ENCODE measurements around the gene PYGB.

- RRBS, 2 experiments: no CpG with 5 or more reads among the region's 3 CpGs
Observed at GRCh38 chr20:24034538-24035136, 46.1 kb upstream of the GGTLC1 start.

DNA sequence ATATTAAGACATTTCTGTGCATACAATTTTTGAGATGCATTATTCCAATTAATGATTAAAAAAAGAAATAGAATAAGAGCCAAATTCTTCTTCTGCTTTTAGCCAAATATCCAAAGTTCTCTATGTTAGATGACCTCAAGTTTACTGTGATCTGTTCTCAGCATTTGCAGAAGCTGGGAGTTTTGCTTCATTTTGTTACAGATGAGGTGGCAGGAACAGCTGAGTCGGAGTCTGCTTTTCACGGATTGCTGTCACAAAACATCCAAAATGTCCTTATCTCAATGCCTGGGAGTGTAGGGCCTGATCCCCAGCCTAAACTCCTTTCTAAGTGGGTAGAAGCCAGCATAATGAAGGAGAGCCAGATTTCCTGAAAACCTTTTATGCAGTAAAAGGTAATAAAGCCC lies 114.8 kb upstream of the GGTLC1 start:
- RRBS, 2 experiments: no CpG with 5 or more reads among the region's 2 CpGs

DNA sequence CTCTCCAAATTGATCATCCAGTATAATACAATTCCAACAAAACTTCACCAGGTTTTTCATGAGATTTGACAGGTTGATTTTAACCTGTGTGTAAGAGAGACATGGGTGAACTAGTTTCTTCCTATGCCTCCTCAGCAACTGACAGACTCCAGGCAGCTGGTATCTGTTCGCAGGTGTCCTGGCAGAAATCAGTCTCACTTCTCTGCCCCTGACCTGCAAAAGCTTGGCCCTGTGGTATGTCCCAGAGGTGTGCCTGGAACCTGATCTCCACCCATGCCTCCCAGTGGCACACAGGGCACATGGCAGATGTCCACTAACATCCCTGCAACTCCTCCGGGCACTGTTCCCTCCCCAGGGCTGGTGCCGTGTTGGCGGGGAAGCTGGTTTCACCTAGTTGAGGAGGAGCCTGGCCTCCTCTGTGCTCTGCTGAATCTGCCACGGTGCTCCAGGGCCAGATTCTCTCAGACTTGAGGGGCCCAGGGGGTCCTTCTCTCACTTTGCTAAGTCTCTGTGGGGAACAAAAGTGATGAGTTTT lies 123.3 kb upstream of the GGTLC1 start:
- RRBS, 2 experiments: no CpG with 5 or more reads among the region's 5 CpGs

DNA sequence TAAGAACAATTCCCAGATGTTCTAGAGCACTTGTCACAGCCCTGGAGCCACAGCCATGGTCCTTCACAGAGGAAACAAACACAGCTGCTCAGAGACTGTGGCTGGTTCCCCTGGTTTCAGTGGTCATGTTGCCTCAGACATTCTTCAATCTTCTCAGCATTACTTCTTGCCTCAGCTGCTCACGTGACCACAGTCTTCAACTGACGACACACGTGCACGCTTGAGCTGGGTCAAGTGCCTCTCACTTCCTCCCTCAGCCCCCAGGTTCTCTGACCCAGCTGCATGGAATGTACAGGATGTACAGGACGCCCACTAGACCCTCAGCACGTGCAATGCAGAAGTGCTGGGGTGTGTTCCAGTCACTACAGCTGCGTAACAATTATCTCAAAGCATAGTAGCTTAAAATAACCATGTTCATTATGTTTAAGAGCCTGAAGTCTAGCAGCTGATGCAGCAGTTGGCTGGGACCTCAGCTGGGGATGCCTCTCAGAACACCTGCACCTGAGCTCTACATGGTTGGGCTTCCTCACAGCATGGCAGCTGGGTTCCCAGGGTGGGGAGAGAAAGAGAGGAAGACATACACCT lies 159.9 kb upstream of the GGTLC1 start:
- RRBS, 2 experiments: no CpG with 5 or more reads among the region's 7 CpGs

GRCh38 chr20:24464971-24465552 lies 4.4 kb upstream of the SYNDIG1 start:
- RRBS, 2 experiments: no CpG with 5 or more reads among the region's 3 CpGs

- RRBS, 2 experiments: no CpG with 5 or more reads among the region's 5 CpGs
Observed at GRCh38 chr20:24465604-24466250, 3.7 kb upstream of the SYNDIG1 start.

GRCh38 chr20:24469987-24470526 lies 628 bp downstream of the SYNDIG1 start:
- RRBS, 2 experiments: under 1 to 4% methylated on average over 3 of the region's 37 CpGs

DNA sequence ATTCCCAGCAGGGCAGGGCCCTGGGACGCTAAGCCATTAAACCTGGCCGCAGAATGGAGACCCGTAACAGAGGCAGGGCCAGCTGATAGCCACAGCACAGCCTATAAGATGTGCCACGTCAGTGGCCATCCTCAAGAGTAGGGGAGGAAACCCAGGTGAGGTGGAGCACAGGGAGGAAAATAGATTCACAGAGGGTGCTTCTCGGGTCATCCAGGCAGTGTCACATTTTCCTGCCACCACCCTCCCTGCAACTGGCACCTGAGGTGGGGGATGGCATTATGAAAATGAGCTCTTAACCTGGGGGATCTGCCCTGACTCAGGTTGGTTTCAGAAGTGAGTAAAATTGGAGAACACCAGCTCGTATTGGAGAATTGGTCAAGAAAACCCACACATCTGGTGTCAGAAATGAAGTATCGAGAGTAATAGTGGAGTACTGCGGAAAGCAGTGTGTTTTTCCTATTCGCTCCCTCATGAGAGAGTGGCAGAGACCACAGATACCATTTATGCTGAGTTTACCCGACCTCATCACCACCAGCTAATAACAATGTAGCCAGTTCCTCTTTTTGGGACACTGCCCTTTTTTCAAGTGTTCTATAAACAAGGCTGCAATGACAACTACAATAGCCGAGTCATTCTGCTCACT lies 106.3 kb upstream of the CST7 start:
- RRBS, 2 experiments: no CpG with 5 or more reads among the region's 11 CpGs

DNA sequence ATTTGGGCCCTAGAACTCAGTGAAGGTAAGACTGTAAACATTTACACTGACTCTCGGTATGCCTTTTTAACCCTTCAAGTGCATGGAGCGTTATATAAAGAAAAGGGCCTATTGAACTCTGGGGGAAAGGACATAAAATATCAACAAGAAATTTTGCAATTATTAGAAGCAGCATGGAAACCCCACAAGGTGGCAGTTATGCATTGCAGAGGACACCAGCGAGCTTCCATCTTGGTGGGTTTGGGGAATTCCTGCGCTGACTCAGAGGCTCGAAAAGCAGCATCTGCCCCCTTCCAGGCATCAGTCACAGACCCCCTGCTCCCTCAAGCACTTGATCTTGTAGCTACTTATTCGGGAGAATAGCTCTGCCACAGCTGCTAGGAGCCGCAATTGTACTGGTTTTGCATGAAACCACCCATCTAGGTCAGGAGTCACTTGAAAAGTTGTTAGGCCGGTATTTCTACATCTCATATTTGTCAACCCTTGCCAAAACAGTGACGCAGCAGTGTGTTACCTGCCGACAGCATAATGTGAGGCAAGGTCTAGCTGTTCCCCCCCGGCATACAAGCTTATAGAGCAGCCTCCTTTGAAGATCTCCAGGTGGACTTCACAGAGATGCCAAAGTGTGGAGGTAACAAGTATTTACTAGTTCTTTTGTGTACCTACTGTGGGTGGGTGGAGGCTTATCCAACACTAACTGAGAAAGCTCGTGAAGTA lies 18.8 kb upstream of the CST7 start:
- RRBS, 2 experiments: 88% methylated on average over 1 of the region's 12 CpGs; no CpG with 5 or more reads in 1 of the 2 experiments

GRCh38 chr20:25013317-25013692 lies 20.8 kb upstream of the APMAP start:
- RRBS, 2 experiments: 93 to 96% methylated on average over 5 of the region's 14 CpGs

DNA sequence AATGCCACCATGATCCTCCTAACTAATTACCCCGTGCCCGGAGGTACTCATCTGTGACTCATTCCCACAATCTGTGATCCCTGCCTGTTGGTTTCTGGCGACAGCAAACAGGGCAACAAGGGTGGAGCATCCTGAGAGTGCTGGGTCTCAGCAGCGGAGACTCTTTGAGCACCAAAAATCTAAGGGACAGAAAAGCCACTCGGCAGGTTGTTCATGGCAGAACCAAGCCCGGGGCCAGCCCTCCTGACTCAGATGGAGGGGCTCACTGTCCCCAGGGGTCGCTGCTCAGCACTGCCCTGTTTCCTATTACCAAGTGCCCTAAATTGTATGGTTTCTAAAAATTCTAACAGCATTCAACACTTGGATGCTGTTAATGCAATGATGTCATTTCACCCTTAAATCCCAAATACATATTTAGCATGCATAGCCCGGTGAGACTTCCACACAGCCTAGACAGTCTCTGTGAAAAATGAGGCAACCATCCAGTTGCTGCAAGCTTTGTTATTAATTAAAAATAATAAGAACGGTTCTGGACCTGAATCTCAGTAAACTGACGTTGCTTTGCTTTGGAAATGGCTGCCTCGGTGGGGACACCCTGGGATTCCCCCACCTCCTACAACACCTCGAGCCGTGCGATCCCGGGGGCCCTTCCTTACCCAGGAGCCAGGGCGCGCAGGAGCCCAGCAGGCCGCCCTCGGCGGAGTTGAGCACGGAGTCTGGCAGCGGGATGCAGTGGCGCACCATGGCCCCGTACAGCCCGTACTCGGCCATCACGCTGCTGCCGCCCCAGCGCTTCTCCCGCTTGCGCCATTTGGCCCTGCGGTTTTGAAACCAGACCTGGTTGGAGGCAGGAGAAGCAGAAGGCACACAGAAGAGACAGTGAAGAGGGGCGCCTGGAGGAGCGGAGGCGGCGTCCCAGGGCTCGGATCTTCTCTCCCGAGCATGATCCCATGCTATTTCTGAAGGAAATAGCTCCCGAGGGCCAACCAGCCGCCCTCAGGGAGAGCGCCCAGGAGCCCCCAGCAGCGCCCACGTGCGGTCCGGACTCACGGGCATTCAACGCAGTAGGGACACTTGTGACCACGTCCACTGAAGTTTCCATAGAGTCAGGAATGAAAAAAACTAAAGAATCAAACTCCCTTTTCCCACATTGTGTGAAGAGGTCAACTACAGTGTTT lies 4.5 kb downstream of the VSX1 start:
- RRBS, 2 experiments: no CpG with 5 or more reads among the region's 48 CpGs

DNA sequence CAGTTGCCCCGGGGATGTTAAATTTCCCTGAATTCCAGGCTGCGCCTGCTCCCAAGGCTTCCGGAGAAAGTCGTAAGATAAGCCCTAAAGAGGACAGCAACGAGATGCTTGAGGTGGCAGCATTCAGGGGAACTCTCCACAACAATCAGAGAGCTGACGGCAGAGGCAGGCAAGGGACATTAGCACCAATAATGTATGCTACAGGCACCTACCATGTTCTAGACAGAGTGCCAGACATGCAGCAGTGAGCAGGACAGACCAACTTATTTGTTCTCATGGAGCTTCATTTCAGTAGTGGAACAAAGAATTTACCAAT lies 3.5 kb upstream of the ENTPD6 start:
- RRBS, 2 experiments: 91 to 100% methylated on average over 1 to 2 of the region's 6 CpGs

GRCh38 chr20:25246298-25246877 lies 1.5 kb upstream of the PYGB start:
- RRBS, 2 experiments: no CpG with 5 or more reads among the region's 8 CpGs

DNA sequence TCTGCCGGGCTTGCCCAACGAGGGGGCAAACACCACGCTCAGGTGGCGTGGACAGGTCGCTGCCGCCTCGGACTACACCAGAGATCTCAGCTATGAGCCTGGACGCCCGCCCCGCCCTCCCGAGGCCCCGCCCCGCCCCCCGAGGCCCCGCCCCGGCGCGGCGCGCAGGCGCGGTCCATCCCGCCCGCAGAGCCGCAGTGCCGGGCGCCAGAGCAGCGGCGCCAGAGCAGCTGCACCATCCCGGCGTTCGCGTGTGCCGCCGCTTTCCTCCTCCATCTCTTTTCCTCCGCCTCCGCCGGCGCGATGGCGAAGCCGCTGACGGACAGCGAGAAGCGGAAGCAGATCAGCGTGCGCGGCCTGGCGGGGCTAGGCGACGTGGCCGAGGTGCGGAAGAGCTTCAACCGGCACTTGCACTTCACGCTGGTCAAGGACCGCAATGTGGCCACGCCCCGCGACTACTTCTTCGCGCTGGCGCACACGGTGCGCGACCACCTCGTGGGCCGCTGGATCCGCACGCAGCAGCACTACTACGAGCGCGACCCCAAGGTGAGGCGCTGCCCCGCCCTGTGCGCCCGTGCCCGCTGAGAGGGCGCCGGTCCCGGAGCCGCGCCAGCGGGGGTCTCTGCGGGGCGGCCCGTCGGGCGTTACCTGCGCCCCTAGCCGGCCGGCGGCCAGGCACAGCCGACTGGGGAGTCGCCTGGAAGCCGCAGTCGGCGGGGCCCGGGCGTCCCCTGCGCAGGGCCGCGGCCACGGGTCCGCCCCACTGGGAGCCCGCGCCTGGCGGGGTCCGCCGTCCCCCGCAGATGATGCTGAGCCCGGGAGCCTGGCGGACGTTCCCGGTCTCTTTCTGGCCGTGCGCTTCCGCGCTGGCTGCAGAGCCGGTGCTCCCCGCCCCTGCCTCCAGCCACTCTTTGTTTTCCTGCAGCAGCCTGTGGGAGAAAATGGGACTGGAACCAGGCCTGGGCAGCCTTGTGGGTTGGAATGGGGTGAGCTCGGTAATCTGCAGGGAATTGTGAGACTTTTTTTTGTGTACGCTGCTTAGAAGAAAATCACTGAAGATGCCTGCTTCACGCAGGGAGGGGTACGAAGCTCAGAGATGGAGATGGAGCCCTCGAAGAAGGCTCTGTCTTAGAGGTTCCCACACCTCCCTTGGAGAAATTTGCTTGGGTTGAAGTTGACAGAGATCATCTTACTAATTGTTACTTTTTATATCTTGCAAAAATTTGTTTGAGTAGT lies at the start of gene PYGB:
TSS of gene PYGB (plus strand) at position 210 of the 1,236 bp plus-strand sequence.
- RRBS, 2 experiments: under 1% methylated on average over 63 to 68 of the region's 125 CpGs

DNA sequence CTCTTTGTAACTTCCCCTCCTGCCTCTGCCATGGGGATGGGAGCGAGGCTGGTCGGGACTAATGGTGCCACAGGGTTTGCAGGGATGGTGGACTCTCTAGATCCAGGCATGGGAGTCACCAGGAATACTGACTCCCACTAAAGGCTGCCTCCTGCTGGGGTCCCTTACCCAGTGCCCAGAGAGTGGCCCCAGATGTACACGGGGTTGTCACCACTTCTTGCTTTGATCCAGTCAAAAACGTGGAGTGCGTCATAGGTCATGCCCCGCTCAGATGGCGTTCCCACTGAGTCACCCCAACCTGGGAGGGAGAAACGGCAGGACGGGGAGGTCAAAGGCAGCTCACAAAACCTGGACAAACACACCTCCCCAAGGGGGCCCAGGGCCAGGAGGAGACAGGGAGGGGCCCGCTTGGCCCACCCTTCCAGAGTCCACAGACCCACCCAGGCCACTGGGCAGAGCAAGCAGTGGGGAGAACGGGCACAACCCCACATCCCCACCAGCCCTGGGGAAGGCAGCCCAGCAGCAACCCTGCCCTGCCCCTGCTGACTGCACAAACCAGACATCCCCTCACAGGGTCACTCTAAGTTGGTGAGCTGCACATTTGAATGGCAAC lies 61.5 kb downstream of the PYGB start:
- RRBS, 2 experiments: no CpG with 5 or more reads among the region's 11 CpGs

- RRBS, 2 experiments: no CpG with 5 or more reads among the region's 7 CpGs
Observed at GRCh38 chr20:25360873-25361418, 29.7 kb downstream of the ABHD12 start.

GRCh38 chr20:25540072-25540952 lies 45.0 kb downstream of the NINL start:
- RRBS, 2 experiments: 33 to 56% methylated on average over 1 of the region's 12 CpGs

- RRBS, 2 experiments: 17 to 19% methylated on average over 88 to 97 of the region's 157 CpGs
Observed at GRCh38 chr20:26208342-26209679, 512.2 kb upstream of the ZNF337 start.

DNA sequence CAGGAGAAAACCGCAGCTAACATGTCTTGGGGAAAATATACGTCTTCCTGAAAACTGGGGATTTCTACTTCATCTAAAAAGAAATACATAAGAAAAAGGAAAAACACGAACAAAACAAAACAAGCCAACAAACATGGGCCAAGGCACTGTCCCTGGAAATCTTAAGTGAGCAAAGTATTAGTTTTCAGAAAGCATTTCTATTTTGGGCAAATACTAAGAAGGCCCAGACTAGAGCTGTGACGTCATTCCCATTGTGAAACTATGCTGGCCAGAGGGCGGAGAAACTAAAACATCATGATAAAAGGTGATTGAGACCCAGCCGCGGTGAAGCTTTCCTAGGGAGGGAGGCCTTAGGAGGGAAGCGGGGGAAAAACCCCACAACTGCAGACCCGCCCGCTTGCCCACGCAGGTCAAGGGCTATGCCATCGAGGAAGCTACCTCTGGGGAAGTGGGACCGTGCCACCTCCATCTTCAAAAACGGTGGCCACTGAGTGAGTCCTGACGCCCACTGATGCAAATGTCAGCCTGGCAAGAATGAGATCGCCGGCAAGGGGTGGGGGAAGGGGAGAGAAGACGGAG lies 1504.8 kb upstream of the DEFB115 start:
- RRBS, 2 experiments: no CpG with 5 or more reads among the region's 18 CpGs

DNA sequence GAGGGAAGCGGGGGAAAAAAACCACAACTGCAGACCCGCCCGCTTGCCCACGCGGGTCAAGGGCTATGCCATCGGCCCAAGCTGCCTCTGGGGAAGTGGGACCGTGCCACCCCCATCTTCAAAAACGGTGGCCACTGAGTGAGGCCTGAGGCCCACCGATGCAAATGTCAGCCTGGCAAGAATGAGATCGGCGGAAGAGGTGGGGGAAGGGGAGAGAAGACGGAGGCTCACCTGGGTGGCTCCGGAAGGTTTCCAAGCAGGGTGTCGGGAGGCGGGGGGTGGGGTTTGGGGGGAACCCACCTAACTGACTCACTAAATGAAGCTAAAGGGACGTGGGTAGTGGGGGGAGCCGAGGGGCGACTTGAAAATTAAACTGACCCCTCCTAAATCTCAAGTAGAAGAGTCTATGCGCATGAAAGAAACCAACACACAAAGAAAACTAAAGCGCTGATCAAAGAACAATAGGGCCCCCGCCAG lies 757.4 kb upstream of the DEFB115 start:
- RRBS, 2 experiments: no CpG with 5 or more reads among the region's 21 CpGs

Data from NT2/D1 (cell line).